ENCODE measurements around a stretch of chr3.

- PRO-cap, 3 experiments = no peak in any of the 3 experiments
- RAMPAGE, long total RNA = no peak
These were observed 30.5 kb upstream of the MAP3K13 start for GRCh38 chr3:185332272-185332993.

GRCh38 chr3:185378026-185378778 lies 15.3 kb downstream of the MAP3K13 start:
- PRO-cap, 3 experiments = no peak in any of the 3 experiments
- RAMPAGE, long total RNA = no peak

GRCh38 chr3:185473356-185473955 lies 25.4 kb downstream of the TMEM41A start:
- PRO-cap, 3 experiments = no peak in any of the 3 experiments
- RAMPAGE, long total RNA = no peak

GRCh38 chr3:185637356-185638114 lies 51.4 kb downstream of the SENP2 start:
- PRO-cap, 3 experiments = no peak in any of the 3 experiments
- RAMPAGE, long total RNA = no peak

- PRO-cap, 3 experiments = no peak in any of the 3 experiments
- RAMPAGE, long total RNA = no peak
These were observed 59.9 kb downstream of the SENP2 start for GRCh38 chr3:185645986-185646459.

DNA sequence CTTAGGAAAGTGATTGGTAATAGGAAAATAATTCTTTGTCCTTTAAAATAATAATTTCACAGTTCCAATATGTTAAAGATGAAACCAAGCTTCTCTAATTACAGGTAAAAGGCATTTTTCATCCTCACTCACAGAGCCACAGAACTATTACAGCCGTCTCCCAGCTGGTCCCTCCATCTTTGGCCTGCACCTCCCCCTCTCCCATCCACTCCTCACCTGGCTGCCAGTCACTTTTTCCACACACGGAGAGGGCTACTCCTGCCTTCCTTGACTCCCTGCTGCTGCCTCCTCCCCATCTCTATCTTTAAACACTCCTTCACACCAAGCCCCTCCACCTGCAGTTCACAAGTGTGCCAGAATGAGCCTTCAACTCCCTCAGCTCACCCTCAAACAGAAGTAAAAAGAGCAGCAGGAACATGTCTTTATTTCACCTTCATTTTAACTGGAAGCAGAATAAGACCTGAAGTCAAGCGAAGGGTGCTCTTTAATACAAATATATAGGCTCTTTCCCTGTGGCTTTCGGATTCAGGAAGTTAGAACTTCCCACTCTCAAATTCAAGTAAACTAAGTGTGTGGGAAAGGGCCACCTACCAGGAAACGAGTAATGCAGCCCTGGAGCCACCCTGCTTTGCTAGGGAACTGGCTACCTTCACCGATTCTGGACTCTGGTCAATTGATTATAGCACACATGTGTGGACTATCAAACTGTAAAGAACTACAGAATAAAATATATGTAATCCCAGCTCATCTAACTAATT lies 116.5 kb downstream of the SENP2 start:
- PRO-cap, 3 experiments = no peak in any of the 3 experiments
- RAMPAGE, long total RNA = no peak

DNA sequence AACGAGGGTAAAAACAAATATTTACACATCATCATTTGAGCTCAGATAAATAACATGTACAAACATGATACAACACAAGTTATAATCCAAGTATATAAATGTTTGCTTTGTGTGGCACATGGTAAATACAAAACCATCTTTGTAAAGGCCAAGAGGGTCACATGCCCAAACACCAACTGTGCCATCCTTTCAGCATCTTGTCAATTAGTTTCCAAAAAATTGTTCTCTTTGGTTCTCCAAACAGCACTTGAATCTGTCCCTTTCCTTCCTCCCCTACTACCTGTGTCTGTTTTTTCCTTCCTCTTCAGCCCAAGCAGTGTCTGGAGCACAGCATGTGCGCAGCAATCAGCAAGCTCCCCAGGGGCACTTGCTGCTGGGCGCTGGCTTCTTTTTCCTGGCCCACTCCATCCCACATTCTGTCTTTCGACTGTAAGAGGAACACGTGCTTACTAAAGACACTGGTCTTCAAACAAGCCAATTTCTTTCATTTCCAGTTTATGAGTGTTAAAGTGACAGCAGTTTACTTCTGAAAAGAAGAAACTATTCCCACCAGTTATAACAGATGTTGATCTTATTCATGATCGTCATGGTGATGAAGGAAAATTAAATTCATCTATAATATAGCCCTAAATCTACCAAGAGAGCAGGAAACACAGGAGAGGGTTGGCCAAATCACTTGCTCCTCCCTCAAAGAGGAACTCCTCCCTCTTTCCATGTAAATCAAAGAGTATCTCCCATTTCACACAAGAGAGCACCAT lies 115.6 kb downstream of the IGF2BP2 start:
- PRO-cap, 3 experiments = no peak in any of the 3 experiments
- RAMPAGE, long total RNA = no peak

GRCh38 chr3:185765073-185765631 lies 59.7 kb downstream of the IGF2BP2 start:
- PRO-cap, 3 experiments = no peak in any of the 3 experiments
- RAMPAGE, long total RNA = no peak

GRCh38 chr3:185825084-185825943 lies 472 bp upstream of the IGF2BP2 start:
- PRO-cap, 3 experiments = peak in 3 of 3 experiments; most common plus-strand start chr3:185825183 (in 3); most common minus-strand start chr3:185825311 (in 1)
- RAMPAGE, long total RNA = no peak

- PRO-cap, 3 experiments = no peak in any of the 3 experiments
- RAMPAGE, long total RNA = no peak
These were observed 22.6 kb downstream of the TRA2B start for GRCh38 chr3:185915051-185915711.

GRCh38 chr3:185916659-185916962 lies 21.2 kb downstream of the TRA2B start:
- PRO-cap, 3 experiments = no peak in any of the 3 experiments
- RAMPAGE, long total RNA = no peak

DNA sequence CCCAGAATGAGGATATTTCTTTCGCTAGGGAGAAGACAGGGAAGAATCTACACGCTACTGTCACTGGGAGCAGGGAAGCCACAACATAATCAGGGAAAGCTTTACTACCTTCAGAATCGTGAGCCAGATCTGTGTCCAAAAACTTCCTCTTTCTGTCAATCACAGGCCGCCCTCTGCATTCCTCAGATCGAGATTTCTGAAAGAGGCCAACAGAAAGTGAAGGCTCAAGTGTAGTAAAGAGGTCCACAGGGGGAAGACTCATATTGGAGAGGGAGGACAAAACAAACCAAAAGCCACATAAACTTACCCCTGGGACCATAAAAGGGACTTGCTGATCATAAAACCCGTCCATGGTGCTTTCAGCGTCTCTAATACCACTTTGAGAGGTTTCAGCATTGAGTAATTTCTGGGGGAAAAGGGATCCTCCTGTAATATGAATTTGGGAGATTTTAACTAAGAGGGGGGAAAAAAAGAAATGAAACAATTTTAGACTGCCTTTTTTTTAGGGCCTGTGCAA lies 3.3 kb downstream of the ETV5 start:
- PRO-cap, 3 experiments = no peak in any of the 3 experiments
- RAMPAGE, long total RNA = no peak

GRCh38 chr3:186107616-186108256 lies 1.2 kb downstream of the ETV5 start:
- PRO-cap, 3 experiments = peak in 1 of 3 experiments; most common plus-strand start chr3:186107763 (in 1)
- RAMPAGE, long total RNA = no peak

- PRO-cap, 3 experiments = no peak in any of the 3 experiments
- RAMPAGE, long total RNA = no peak
These were observed 85.2 kb upstream of the ETV5 start for GRCh38 chr3:186193931-186194607.

- PRO-cap, 3 experiments = no peak in any of the 3 experiments
- RAMPAGE, long total RNA = no peak
These were observed 125.5 kb downstream of the DGKG start for GRCh38 chr3:186236550-186236985.

- PRO-cap, 3 experiments = no peak in any of the 3 experiments
- RAMPAGE, long total RNA = no peak
These were observed 119.9 kb downstream of the DGKG start for GRCh38 chr3:186241756-186242936.

DNA sequence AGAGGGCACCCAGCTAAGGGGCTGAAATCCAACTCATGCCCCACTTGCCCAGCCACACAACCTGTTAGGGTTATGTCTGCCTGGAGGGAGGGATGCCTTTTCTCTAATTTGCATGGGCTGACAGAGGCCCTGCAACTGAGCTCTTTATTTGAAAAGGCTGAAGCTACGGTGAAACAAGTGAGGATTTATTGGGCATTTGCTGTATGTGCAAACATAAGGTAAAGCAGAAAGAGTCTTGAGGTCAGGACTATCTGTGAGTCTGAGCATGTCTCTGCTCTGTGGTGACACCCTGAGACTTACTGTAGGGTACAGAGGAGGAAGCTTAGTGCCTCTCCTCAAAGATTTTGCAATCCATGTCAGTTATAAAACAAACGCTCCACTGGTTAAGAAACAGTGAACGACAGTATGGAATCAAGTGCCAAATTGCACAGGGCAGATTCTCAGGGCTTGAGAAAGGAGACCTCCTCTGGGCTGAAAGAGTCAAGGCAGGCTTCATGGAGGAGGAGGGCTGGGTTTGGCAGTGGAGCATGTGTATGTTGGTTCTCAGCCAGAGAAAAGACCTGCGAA lies 3.1 kb upstream of the DGKG start:
- PRO-cap, 3 experiments = no peak in any of the 3 experiments
- RAMPAGE, long total RNA = no peak

GRCh38 chr3:186365674-186366074 lies 3.6 kb upstream of the DGKG start:
- PRO-cap, 3 experiments = no peak in any of the 3 experiments
- RAMPAGE, long total RNA = no peak

- PRO-cap, 3 experiments = no peak in any of the 3 experiments
- RAMPAGE, long total RNA = no peak
These were observed 17.9 kb downstream of the CRYGS start for GRCh38 chr3:186526150-186526713.

- PRO-cap, 3 experiments = no peak in any of the 3 experiments
- RAMPAGE, long total RNA = no peak
These were observed 7.9 kb downstream of the AHSG start for GRCh38 chr3:186620491-186621455.

Data from cerebellum (tissue), 5 donors.